Helper T cell (primary cell): ENCODE measurements around a stretch of chr1.

DNA sequence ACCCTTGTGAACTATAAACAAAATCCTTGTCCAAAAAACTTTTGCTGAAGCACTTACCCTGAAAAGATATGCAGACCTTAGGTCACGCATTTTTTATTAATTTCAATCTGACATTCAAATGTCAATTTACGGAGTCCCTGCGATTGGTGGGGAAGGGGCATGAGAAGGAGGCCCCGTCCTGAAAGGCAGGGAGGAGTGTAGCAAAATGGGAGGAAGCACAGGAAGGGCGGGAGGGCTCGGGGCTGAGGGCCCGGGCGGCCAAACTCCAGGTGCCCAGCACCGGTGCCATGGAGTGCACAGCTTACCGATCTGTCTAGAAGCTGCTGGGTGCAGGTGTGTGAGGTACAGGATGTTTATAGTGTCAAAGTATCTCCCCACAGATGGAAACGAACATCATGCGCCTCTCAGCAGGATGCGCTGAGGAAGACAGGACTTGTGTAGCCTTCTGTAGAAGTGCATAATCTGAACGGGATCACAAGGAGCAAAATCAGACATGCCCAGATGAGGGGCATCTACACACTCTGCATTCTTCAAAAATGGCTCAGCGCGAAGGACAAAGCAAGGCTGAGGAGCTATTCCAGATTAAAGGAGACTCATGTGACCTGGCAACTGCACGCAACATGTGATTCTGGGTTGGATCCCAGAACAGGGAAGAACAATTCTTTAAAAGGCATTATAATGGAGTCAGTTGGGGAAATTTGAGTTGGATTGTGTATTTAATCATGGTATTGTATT, 68.9 kb upstream of the LYST start:
- PRO-cap, 2 experiments, result no peak in any of the 2 experiments

GRCh38 chr1:235972394-235972930, 92.4 kb downstream of the NID1 start:
- PRO-cap, 2 experiments, result no peak in any of the 2 experiments

DNA sequence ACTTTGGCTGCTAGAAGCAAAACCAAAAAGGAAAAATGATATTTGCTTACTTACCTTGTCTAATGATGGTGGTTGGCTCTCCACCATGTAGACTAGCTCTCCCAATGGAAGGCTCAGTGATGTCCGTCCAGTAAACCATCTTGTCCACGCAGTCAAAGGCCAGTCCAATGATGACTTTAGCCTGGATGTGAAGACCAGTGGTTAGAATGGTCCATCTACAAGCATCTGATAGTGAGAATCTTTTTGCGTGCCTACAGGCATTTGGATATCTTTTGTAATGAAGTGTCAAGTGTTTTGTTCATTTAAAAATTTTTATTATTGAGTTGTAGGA, 79.6 kb downstream of the NID1 start:
- PRO-cap, 2 experiments, result no peak in any of the 2 experiments

GRCh38 chr1:236018834-236019707, 45.8 kb downstream of the NID1 start:
- PRO-cap, 2 experiments, result no peak in any of the 2 experiments

DNA sequence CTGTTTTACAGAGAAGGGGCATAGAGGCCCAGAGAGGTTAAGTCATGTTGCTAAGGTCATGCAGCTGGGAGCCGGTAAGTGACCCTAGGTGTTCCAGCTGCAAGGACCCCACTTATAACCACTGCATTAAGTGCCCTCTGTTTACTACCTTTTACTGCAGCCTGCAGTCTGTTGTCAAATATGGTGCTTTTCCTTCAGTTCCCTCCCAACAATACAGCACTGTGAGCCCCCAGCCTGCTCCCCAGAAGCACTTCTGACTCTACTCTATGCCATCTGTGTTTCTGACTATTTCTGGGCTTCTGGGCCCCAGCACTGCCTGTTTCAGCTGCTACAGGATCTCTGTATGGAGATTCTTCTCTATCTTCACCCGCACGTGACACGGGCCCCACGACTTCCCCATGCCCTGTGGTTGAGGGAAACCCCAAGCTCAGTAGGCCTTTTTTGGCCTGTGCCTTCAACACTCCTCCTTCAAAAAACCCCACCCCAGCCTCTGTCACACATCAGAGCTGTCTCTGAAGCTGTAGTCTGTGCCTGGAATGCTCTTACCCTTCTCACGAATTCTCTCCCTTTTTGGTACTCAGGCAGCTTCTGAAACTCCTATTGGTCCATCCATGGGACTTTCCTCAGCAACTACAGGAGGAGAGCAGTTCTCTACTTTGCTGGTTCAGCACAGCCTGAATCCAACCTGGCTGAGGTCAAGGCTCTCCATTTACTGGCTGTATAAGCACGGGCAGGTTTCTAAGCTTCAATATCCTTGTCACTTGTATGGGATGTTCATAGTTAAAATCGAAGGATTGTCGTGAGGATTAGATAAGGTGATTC, 1.9 kb upstream of the NID1 start:
- PRO-cap, 2 experiments, result peak in 1 of 2 experiments; most common plus-strand start position 500 of the sequence (in 1); most common minus-strand start position 263 of the sequence (in 1)

- PRO-cap, 2 experiments, result no peak in any of the 2 experiments
Observed at GRCh38 chr1:236159672-236160167, 17.4 kb downstream of the GPR137B start.

- PRO-cap, 2 experiments, result no peak in any of the 2 experiments
Observed at GRCh38 chr1:236206746-236207021, 64.3 kb downstream of the GPR137B start.

DNA sequence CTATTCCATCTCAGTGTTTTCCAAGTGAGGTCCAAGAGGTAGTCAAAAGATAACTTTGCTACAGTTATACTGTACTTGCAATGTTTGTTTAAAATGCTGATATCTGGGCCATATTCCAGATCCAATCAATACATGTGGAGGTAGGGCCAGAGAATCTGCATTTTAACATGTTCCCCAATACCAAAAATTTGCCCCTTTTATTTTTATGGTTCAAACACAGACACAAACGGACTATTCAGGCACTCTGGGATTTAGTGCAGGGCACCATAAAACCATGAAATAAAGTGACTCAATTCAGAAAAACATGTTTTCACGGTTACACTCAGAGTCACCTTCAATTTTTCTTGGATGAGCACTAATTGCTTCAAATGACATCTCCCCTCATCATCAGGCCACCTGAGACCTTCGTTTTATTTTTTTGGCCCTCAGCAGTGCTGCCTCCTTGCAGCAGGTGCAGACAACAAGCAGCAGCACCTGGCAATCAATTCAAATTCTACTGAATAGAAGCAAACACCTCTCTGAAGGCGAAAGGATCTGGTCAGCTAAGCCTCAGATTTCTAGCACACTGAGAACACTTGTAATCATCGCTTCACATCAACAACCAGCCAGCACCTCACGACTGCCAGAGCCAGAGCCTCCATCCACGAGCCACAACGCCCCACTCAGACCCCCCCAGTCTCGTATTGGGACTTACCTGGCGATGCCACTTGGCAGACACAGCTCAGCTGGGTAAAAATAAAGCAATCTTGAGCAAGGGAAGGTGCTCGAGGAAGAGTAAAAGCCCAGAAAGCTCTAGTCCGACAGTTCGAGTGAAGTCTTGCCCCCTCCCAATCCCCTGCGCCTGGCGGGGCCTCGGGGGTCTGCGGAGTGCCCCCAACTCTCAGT, 1.1 kb downstream of the ERO1B start:
- PRO-cap, 2 experiments, result no peak in any of the 2 experiments

DNA sequence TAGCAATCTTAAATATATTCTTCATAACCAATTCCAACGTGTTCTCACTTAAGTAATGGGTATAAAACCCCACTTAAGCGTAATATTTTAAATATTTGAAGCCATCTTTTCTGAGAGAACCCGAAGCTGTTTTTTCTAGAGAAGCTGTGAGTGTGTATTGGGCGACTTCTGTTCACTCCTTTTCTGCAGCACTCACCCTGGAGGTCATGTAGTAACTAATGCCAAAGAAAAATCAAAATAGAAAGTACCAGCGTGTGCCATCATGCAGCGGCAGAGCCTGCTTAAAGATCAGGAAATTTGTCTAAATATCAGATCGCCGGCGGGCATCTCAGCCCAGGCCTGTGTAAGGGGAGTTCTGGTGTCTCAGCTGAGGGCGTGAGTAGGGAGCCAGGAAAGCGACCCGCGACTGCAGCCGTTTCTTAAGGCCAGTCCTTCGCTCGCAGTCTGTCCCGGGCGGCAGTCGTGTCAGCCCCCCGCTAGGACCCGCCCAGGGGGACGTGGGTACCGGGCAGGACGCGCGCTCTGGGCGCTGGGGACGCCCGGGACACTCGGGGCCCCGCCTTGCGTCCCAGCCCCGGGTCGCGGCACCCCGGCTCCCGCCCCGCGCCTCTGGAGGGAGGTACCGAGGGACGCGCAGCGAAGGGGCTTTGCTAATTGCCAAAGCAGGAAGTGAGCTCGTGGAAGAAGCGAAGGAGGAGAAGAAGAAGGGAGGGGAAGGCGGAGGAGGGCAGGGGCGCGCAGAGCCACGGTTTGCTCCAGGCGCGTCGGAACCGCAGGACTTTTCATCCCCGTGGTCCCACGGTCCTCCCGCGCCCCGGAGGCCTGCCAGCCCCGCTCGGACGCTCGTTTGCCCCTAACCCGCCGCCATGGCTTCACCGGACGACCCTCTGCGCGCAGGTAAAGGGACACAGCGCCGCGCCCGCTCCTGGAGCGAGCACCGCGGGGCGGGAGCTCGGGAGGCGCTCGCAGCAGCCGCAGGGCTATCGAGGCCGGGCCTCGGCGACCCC, 981 bp downstream of the EDARADD start:
- PRO-cap, 2 experiments, result peak in 1 of 2 experiments; most common plus-strand start position 235 of the sequence (in 1); most common minus-strand start position 185 of the sequence (in 1)

GRCh38 chr1:236603832-236604351, 424 bp downstream of the HEATR1 start:
- PRO-cap, 2 experiments, result peak in 2 of 2 experiments; most common plus-strand start chr1:236604190 (in 2); most common minus-strand start chr1:236604009 (in 1)

DNA sequence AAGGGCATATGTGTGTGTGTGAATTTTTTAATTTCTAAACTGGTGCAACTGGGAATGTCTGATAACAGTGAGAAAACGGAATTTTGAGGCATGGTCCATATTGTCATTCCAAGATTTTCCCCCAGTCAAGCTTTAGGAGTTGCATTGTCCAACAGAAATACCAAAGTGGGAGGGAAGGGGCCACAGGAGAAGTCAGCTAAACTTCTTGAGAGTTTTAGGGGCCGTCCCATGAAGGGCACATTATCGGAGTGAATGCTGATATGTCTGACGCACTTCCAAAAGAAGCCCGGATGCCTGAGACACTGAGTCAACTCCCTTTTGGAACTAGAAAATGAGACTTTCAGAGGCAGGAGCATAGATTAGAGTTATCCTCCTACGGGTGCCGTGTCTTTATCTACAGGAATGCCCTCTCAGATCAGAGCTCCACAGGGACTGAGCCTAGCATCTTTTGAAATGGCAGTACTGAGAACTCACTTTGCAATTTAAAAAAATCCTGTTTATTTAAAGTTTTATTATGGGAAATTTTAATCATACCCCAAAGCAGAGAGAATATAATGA, 13.0 kb downstream of the ACTN2 start:
- PRO-cap, 2 experiments, result no peak in any of the 2 experiments

DNA sequence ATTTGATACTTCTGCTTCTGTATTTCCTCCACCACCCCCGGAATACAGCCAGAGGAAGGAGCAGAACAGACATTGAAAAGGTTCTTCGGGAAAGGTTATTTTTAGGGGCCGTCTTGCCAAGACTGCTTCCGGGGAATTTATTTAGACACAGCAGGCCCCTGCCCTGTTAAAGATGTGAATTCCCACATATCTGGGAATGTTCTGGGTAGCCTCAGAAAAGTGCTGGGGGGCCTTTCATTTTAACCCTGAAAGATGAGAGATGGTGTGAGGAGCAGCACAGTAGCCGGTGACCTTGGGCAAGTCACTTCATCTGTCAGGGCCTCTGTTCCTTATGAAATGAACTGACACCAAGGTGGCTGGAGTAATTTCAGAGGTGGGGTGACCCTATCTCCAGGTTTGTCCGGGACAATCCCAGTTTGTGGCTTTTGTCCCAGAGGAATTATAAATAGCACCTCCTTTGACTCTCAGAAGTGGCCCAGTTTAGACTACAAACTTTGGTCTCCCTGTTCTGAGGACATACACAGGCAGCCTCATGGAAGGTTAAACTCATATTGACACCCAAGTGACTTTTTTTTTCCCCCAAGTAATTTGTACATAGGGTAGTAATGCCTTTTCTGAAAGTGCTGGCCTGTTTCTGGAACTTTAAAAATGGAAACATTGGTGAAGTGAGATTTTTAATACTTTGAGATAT, 14.5 kb downstream of the ACTN2 start:
- PRO-cap, 2 experiments, result no peak in any of the 2 experiments

GRCh38 chr1:236709367-236709703, 23.0 kb downstream of the ACTN2 start:
- PRO-cap, 2 experiments, result no peak in any of the 2 experiments

DNA sequence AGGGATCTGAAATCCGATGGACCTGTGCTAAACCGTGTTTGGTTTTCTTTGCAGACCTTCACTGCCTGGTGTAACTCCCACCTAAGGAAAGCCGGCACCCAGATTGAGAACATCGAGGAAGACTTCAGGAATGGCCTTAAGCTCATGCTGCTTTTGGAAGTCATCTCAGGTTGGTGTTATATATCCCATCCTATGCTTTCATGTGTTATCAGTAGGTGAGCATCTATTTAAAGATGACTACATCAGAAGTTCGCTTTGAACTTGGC, 31.4 kb downstream of the ACTN2 start:
- PRO-cap, 2 experiments, result no peak in any of the 2 experiments

- PRO-cap, 2 experiments, result no peak in any of the 2 experiments
Observed at GRCh38 chr1:236744402-236744844, 50.7 kb upstream of the MTR start.

- PRO-cap, 2 experiments, result no peak in any of the 2 experiments
Observed at GRCh38 chr1:236762240-236762968, 32.7 kb upstream of the MTR start.

GRCh38 chr1:236843746-236844302, 48.7 kb downstream of the MTR start:
- PRO-cap, 2 experiments, result no peak in any of the 2 experiments

GRCh38 chr1:237012665-237013712, 8.7 kb upstream of the MT1HL1 start:
- PRO-cap, 2 experiments, result no peak in any of the 2 experiments

- PRO-cap, 2 experiments, result no peak in any of the 2 experiments
Observed at GRCh38 chr1:237047872-237048479, 6.0 kb downstream of the RYR2 start.

DNA sequence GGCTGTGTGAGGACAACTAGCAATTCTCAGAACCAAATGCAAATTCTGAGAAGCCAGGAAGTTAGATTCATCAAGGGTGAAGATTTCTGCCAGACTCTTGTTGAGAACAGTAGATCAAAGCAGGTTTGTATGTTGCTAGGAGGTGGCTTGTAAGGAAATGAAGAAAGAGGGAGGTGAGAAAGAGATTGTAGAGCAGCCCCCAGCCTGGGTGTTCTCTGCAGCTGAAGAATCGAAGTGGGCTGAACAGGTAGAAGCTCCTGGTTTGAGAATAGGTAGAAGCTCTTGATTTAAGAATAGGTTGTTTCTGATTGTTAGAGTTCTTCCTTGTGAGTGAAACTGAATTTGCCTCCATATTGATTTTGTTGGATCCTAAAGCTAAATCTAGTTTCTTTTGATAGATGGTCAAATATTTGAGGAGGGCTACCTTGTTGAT, 153.9 kb downstream of the ZP4 start:
- PRO-cap, 2 experiments, result peak in 1 of 2 experiments; most common plus-strand start position 211 of the sequence (in 1)